Left lobe of liver (tissue), 1 donor: ENCODE results near the gene IQCN.

DNA sequence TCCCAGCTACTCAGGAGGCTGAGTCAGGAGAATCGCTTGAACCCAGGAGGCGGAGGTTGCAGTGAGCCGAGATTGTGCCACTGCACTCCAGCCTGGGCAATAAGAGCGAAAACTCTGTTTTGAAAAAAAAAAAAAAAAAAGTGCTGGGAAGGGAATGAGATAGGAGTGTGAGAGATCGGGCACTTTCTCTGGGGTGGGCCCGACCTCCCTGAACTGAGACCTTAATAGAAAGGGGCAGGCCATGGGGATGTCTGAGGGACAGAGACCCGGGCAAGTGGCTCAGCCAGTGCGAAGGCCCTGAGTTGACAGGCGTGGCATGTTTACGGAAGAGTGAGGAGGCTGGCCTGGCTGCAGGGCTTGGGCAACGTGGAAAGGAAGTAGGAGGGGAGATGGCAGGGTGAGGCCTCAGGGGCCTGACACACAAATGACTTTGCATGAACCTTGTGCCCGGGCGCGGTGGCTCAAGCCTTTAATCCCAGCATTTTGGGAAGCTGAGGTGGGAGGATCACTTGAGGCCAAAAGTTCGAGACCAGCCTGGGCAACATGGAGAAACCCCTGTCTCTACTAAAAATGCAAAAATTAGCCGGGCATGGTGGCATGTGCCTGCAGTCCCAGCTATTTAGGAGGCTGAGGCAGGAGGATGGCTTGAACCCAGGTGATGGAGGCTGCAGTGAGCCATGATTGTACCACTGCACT lies 13.8 kb downstream of the FCHO1 start:
- PRO-cap = no peak

GRCh38 chr19:17775645-17776136 lies 19.2 kb upstream of the B3GNT3 start:
- PRO-cap = no peak

DNA sequence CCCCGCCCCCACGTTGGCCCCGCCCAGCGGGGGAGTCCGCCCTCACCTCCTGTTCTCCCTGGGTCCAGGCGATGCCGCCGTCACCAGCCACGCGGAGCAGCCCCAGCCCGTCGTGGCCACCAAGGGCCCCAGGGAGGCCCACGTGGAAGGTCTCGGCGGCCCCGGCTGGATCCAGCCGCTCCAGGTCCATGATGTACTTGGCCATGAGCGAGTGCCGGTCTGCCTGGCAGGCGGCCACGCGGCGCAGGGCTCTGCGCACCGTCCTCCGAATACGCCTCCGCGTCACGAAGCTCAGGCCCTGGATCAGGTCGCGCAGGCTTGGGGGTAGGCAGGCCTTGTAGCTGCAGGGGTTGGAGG lies 5.5 kb downstream of the JAK3 start:
- PRO-cap = bidirectional peak, plus-strand start at position 52 of the sequence, minus-strand start outside the sequence

DNA sequence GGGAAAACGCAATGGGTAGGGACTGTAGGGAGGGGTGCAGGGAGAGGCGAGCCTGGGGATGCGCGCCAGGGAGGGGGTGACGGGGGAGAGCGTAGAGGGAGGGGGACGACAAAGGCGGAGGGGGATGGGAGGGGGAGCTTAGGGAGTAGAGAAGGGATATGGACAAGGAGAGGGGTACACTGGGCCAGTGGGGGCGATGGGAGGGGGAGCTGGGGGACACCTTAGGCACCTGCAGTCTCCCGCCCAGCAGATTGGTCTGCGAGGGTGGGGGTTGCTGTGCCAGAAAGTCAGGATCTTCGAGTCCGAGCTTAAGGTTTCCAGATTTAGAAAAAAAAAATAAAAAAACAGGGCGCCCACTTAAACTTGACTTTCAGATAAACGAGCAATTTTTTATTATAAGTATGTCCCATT lies 15.7 kb downstream of the CCDC124 start:
- PRO-cap = no peak

DNA sequence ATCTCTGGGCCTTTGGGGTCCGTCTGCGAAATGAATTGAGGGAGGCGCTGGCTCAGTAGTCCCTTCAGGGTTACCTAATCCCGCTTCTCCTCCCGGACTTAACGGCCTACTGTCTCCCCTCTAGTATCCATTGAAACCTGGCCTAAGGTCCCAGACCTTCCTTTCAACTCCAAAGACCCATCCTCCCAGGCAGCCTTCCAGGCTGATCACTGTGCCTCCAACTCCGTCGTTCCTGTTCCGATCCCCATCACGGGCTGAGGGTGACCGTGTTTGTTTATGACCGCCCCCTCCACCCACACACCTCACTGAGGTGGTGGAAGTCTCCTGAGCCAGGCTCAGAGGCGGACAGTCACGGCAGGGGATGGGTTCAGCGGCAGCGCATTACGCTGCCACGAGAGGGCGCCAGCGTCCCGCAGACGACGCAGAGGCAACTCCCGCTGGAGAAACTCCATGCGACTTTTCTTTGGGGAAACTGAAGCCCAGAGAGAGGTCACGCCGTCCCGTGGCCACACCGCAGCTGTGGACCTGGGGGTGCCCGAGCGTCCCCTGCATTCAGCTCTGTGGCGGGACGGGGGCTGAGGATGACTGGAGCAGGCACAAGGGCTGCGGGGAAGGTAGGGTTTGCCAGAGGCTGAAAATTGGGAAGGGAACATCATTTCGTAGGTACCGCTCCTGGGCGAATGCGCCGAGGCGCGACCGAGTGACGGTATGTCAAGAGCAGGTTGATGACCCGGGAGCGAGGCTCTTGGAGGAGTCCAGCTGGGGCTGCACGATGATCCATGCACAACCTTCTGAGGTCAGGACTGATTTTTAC lies 1.0 kb upstream of the ARRDC2 start:
- PRO-cap = unidirectional peak, plus-strand start at position 466 of the sequence

GRCh38 chr19:18155316-18156226 lies 2.6 kb downstream of the PIK3R2 start:
- PRO-cap = no peak

GRCh38 chr19:18173006-18173276 lies 672 bp upstream of the IFI30 start:
- PRO-cap = no peak

GRCh38 chr19:18204544-18204971 lies 716 bp upstream of the RAB3A start:
- PRO-cap = unidirectional peak, plus-strand start at chr19:18204713

DNA sequence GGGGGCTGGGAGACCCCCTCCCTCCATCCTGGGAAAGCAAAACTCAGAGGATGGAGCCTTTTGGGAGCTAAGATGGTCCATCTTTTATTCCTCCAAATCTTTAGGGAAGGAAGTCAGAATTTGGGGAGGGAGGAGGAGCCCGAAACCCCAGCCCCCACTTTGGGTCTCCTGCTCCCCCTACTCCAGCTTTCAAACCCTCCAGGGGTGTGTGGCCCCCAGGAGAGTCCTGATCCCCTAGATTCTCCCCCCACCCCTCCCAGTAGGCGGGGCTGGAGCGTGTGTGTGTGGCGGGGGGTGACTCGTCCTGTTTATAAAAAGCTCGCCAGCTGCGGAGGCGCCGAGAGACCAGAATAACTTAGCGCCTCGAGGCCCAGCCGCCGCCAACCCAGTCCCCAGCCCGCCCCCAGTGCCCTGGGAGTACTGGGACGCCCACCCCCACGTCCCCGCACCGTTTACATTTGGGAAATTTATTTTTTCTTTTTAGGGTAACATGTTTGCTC lies 1.2 kb upstream of the RAB3A start:
- PRO-cap = bidirectional peak, plus-strand start at position 340 of the sequence, minus-strand start at position 210 of the sequence

- PRO-cap = unidirectional peak, minus-strand start at chr19:18205709
Observed at GRCh38 chr19:18205472-18206314, 1.9 kb upstream of the RAB3A start.

- PRO-cap = no peak
Observed at GRCh38 chr19:18232511-18233270, 6.5 kb upstream of the PDE4C start.

- PRO-cap = no peak
Observed at GRCh38 chr19:18266210-18267209, 7.7 kb downstream of the IQCN start.

GRCh38 chr19:18274325-18275334 lies at the start of gene IQCN:
Gene IQCN (minus strand): TSS chr19:18274452.
- PRO-cap = bidirectional peak, plus-strand start at chr19:18274572, minus-strand start at chr19:18274452; bidirectional peak, plus-strand start at chr19:18275100, minus-strand start at chr19:18274951

- PRO-cap = no peak
Observed at GRCh38 chr19:18289789-18291019, 8.8 kb upstream of the JUND start.

GRCh38 chr19:18309874-18310499 lies 12.9 kb downstream of the LSM4 start:
- PRO-cap = no peak

- PRO-cap = bidirectional peak, plus-strand start at chr19:18396871, minus-strand start at chr19:18396563
Observed at GRCh38 chr19:18396217-18397532, 747 bp downstream of the LRRC25 start.

GRCh38 chr19:18416811-18417271 lies 2.4 kb upstream of the SSBP4 start:
- PRO-cap = bidirectional peak, plus-strand start at chr19:18417030, minus-strand start at chr19:18416941

- PRO-cap = no peak
Observed at GRCh38 chr19:18431401-18432439, 6.2 kb downstream of the ISYNA1 start.

DNA sequence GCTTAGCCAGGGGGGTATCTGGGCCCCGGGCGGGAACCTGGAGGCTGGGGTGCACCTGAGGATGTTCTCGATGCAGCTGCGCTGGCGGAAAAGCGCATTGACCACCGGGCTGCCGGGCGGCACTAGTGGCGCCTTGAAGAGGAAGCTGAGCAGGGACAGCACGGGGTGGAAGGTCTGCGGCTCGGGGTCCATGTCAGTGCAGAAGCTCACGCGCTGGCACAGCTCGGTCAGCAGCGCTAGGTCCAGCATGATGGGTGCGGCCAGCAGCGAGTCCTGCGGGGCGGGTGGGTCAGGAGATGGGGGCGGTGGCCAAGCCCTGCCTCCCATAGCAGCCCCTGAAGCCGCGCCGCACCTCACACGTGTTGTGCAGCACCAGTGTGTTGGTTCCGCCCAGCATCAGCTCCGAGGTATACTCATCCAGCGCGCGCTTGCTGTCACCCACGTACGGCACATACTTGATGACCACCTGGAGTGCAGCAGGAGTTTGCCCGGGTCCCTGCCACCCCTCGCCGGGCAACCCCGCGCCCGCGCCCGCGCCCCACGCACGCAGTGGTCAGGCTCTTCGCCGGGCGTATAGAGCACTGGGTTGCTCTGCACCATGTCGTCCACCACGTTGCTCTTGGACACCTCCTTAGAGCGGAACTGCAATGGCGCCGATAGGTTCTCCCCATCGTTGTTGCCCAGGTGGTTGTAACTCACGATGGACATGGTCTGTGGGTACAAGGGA lies 2.6 kb downstream of the ISYNA1 start:
- PRO-cap = no peak

- PRO-cap = no peak
Observed at GRCh38 chr19:18440860-18441841, 3.2 kb upstream of the ISYNA1 start.